Hair follicular keratinocyte (primary cell): ENCODE data around the genes TMEM238L and CDRT4.

DNA sequence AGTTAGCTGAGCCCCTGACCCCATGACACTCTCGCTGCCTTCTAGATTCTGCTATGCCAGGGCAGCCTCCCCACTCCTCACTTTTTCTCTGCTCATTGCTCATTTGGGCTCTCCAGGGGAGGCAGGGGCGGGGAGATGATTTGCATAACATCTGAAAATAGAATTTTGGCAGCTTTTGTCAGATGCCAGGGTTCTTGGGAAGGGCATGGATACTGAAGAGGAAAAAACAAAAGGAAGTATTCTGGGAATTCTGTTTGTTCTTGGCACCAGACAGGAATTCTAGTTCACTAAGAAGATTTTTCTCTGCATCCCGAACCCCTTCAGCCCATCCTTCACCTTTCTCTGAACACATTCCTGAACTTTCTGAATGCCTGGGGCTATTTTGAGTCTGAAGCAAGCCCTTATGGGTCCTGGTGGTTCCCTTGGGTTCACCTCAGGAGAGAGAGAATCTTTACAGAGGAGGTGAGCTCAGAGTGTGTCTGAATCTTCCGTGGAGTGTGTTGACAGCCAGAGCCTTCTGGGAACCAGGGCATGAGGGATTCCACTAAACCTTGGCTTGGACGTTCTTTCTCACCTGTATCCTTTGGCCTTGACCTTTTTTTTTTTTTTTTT lies 78.2 kb upstream of the GAS7 start:
- RAMPAGE, long total RNA = no peak

- RAMPAGE, long total RNA = no peak
These were observed 5.9 kb downstream of the TMEM238L start for GRCh38 chr17:10797607-10798712.

- RAMPAGE, long total RNA = no peak
These were observed at the start of gene TMEM238L for GRCh38 chr17:10803403-10804433. TMEM238L (minus strand) TSS chr17:10804099.

- RAMPAGE, long total RNA = no peak
These were observed 11.3 kb upstream of the TMEM238L start for GRCh38 chr17:10815159-10815725.

DNA sequence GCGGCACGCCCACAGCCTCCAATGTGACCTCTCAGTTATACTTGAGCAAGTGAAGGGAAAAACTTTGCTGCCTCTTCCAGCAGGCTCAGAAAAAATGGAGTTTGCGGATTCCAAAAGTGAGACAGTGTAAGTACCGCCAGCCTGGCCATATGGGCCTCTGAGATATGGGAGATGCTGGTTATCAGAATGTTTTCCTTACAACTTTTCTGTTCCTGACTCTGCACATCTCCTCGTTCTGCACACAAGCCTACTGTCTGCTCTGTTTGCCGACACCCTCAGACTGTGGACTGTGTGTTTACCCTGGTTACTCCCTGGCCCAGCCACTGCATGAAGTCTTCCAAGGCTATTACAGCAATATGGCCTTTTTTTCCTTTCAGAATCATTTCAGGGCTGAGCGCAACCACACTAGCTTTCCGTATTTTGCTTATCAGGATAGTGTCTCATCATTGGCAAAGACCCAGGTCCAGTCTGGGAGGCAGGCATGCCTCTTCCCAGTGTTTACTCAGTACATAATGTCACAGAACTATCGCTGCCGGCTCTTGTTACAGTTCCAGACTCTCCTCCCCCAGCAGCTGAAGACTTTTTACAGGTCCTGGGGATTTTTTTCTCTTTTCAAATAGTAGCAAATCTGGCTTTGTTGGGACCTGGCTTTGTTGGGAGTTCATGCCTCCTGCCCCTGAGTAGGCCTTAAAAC lies 10.1 kb downstream of the DNAH9 start:
- RAMPAGE, long total RNA = no peak

DNA sequence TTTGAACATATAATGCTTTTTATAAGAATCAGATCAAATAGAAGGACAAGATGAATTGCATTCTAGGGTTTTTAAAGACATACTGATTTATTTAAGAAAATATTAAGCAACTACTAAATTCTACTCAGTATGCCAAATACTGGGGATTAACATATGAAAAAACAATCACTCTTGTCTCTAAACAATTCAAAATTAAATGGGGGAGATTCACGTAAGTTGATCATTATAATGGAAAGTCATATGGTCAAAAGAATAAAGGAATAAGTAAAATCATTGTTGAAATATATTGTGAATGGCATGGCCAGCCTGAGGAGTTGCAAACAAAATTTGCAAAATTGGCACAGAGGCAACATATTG lies 176.0 kb upstream of the MYOCD start:
- RAMPAGE, long total RNA = no peak

GRCh38 chr17:12620193-12620633 lies 45.5 kb upstream of the MYOCD start:
- RAMPAGE, long total RNA = no peak

- RAMPAGE, long total RNA = no peak
These were observed 25.4 kb downstream of the MYOCD start for GRCh38 chr17:12690966-12691694.

GRCh38 chr17:13596528-13596845 lies 5.2 kb downstream of the HS3ST3A1 start:
- RAMPAGE, long total RNA = no peak

DNA sequence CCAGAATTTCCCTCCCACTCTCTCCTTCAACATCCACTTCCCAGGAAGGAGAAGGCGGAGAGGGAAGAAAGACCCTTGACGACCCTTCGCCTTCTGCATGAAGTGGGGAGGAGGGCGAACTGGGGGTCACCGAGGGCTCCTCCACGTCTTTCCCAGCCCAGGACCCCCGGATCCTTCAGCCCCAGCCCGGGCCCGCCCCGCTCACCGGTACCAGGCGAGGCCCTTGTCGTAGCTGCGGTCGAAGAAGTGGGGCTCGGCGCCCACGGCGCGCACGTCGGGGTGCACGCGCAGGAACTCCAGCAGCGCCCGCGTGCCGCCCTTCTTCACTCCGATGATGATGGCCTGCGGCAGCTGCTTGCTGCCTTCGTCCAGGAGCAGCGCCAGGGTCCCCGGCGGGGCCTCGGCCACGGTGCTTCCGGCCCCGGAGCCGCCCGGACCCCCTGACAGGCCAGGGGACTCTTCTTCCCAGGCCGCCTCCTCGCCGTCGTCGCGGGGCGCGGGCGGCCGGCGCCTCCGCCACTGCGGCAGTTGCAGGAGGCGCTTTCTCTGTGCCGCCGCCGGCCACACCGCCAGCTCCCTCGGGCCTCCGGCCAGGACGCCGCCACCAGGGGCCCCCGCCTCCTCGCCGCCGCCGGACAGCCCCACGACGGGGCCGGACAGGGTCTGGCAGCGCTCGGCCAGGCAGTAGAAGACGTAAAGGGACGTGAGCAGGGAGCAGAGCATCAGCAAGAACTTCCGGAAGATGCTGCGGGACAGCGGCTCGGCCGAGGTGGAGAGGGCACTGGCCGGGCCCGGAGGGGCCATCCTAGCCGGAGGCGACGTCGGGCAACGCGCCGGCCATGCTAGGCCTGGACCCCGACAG lies 1.2 kb downstream of the HS3ST3A1 start:
- RAMPAGE, long total RNA = no peak

GRCh38 chr17:13896479-13897073 lies 172.7 kb upstream of the COX10 start:
- RAMPAGE, long total RNA = no peak

DNA sequence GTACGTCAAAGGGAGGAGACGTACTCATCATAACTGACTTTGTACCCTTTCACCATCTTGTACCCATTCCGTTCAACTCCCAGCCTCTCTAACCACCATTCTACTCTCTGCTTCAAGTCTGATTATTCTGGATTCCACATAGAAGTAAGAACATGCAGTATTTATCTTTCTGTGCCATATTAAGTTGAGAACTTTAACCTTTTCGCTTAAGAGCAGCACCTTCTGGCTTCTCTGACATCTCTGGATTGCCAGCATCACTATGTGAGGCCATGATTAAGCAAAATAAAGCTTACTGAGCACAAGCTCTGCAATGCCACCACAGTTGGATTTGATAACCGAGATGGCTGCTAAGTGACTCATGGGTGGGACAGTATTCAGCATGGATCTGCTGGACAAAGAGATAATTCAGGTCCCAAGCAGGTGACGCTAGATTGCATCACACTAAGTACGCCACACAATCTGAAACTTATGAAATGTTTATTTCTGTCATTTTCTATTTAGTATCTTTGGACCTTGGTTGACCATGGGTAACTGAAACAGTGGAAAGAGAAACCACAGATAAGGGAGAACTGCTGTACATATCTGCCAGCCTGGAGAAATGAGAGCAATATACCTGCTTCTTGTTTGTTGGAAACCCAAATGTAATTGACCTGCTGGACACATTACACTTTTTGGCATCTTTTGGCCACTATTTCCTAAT lies 27.5 kb downstream of the CDRT15 start:
- RAMPAGE, long total RNA = no peak

DNA sequence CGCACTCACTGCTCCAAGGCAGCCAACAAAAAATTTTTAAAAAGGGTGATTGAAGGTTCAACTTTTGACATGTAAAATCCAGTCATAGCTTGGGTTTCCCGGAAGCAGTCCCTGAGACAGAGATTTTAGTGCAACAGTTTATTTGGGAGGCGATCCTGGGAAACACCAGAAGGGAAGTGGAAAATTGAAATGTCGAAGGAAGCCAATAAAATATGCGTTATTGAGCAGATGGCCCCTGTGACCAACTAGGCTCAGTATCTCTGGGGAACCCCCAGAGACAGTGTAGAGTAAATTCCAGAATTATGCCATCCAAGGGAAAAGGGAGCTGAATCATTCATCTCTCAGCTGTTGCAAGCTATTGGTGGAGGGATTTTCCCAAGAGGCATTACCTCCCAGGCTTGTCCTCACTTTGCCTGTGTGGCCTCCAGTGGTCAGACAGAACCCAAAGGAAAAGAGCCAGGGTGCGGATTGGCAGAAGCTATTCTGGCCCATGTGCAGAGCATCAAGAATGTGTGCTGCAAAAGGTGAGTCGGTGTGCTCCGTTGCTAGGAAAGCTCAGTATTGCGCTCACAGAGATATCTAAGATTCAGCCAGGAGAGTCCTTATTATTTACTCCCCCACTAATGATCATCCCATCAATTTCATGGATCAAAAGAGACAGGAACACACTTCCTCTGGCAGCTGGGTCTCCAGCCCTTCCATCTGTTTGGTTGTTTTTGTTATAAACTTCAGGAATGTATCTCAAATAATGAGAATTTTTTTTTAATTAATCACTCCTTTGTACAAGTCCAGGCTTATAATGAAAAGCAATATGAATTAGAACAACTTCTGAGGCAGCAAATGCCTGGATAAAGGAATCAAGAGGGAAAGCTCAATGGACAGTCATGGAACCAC lies 73.1 kb downstream of the HS3ST3B1 start:
- RAMPAGE, long total RNA = no peak

- RAMPAGE, long total RNA = no peak
These were observed 430.7 kb downstream of the PMP22 start for GRCh38 chr17:14834436-14834898.

DNA sequence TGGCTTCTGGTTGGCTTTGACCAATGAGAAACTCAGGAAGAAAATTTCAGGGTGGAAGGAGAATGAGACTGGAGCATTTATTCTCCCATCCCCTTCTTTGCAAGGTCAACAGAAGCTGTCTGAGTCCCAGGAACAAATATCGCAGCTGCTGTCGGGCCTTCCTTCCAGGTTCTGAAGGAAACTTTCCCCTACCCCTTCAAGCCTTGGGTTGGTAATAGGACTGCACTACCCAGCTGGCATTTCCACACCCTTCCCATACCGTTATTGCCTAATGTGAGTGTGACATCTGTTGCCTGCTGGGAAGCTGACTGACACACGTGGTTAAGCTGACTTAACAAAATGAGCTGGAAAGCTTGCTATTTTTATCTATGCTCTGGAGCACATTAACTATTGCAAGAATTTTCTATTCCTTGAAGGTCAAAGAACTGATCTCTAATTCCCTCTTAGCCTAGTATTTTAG lies 79.6 kb downstream of the PMP22 start:
- RAMPAGE, long total RNA = no peak

GRCh38 chr17:15249521-15249876 lies 15.6 kb downstream of the PMP22 start:
- RAMPAGE, long total RNA = no peak

- RAMPAGE, long total RNA = no peak
These were observed 1.9 kb downstream of the PMP22 start for GRCh38 chr17:15263037-15263862.

- RAMPAGE, long total RNA = no peak
These were observed 56.9 kb upstream of the TEKT3 start for GRCh38 chr17:15398089-15398849.

GRCh38 chr17:15434256-15434883 lies 33.1 kb downstream of the CDRT4 start:
- RAMPAGE, long total RNA = no peak

DNA sequence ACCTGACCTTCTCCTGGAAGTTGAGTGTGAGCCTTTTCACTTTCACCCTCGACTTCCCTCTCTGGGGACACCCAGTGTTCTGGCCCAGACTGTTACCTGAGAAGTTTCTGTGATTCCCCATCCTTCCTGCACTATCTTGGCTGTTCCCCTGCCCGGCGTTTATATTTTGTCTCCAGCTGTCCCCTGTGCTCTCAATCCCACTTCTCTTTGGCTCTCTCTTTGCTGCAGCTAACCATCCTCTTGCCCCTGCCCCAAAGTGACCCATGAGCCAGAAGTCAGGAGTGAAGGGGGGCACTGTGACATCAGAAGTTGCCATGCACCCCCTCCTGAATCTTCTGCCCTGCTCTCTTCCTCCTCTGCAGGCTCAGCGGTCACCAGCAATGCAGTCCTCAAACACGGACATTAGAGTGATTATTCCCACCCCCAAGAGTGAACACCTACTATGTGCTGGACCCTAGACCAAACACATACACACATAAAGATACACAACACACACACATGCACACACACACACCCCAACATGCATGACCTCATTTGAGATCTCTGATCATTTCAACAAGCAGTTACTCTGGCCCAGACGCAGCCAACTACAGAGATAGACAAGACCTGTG lies at the start of gene CDRT4:
Gene CDRT4, minus strand, starts transcription at position 258 of the 611 bp plus-strand sequence.
- RAMPAGE, long total RNA = no peak